Esophagus squamous epithelium (tissue), 4 donors: ENCODE measurements around a stretch of chr1.

- PRO-cap = no peak
- RAMPAGE, long total RNA, 4 experiments = no peak in any of the 4 experiments
Observed at GRCh38 chr1:28321897-28322784, 6.7 kb upstream of the MED18 start.

DNA sequence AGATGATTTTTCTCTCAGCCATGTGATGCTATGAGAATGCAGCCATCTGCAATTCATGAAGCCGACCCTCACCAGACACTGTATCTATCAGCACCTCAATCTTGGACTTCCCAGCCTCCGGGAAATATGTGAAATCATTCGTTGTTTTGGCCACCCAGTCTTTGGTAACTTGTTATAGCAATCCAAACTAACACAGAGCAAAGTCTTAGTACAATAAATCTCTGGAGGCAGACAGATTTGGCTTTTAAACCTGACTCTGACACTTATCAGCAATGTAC, 5.2 kb upstream of the MED18 start:
- PRO-cap = no peak
- RAMPAGE, long total RNA, 4 experiments = no peak in any of the 4 experiments

DNA sequence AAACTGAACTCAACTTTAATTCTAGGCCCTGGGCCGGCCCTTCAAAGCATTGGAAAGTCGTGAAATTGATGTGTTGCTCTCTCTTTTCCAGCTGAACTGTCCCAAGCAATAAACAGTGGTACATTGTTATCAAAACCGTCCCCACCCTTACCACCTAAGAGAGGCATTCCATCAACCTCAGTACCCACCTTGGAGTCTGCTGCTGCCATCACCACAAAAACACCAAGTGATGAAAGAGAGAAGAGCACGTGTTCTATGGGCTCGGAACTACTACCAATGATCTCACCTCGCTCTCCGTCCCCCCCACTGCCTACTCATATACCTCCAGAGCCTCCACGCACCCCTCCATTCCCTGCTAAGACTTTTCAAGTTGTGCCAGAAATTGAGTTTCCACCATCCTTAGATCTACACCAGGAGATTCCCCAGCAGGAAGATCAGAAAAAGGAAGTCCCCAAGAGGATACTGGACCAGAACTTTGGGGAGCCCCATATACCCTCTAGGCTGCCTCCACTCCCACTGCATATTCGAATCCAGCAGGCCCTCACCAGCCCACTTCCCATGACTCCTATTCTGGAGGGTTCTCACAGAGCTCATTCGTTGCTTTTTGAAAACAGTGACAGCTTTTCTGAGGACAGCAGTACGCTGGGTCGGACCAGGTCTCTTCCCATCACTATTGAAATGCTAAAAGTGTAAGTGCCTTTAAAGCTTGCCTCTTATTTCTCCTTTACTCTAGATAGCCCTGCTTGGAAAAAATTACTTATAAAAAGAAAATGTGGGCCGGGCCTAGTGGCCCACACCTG, 32.2 kb upstream of the RCC1 start:
- PRO-cap = no peak
- RAMPAGE, long total RNA, 4 experiments = no peak in any of the 4 experiments

DNA sequence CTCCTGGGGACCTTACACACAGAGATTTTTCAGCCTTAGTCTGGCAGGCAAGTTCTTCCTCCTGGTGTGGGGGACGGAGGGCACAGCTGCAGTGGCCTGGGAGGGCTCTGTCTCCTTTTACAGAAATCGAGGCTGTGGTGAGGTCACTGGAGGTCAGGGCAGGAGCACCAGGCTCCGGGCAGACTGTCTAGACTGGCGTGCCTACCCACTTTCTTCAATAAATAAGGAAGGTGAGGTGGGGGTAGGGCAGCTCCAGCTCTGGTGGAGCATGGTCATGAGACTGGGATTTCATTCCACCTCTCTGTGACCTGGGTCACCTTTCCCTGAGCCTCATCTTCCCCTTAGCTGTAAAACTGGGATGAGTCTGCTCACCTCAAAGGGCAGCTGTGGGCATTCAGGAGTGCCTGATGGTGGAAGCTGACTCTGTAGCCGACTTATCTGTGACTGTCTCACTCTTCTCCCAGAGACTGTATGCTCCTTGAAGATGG, 14.4 kb downstream of the RCC1 start:
- PRO-cap = no peak
- RAMPAGE, long total RNA, 4 experiments = no peak in any of the 4 experiments

DNA sequence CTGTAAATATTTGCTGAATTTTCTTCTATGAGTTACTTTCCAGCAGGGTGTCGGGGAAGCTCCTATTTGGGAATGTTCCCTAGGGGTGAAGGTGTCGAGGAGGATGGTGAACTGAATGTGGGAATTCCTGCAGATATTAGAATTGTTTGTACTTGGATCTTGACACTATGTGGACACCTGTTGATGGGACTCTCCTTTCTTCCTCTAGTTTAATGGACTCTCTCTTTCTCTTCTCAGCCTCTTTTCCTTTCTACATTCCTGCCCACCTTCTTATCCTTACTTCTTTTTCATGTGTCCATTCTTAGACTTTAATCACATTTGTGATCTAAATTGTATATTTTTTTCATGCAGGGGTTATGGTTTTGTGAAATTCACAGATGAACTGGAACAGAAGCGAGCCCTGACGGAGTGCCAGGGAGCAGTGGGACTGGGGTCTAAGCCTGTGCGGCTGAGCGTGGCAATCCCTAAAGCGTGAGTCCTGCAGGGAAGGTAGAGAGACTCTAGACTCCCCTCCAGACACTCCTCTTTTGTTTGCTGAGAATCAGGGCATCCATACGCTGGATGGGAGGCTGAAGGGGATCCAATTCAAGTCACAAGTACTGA, 14.2 kb downstream of the TRNAU1AP start:
- PRO-cap = no peak
- RAMPAGE, long total RNA, 4 experiments = no peak in any of the 4 experiments

DNA sequence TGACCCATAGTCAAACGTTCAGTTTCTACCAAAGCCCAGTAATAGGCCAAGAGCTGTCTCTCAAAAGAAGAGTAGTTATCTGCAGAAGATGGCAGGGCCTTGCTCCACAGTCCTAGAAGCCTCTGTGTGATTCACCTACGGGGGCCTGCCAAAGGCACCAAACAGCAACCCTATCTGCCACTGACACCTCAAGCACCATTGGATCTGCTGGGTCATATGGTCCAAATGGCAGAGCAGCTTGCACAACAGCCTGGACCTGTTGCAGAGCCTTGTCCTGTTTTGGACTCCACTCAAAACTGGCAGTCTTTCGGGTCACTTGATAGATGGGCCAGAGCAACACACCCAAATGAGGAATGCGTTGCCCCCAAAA, 12.7 kb upstream of the GMEB1 start:
- PRO-cap = no peak
- RAMPAGE, long total RNA, 4 experiments = no peak in any of the 4 experiments

DNA sequence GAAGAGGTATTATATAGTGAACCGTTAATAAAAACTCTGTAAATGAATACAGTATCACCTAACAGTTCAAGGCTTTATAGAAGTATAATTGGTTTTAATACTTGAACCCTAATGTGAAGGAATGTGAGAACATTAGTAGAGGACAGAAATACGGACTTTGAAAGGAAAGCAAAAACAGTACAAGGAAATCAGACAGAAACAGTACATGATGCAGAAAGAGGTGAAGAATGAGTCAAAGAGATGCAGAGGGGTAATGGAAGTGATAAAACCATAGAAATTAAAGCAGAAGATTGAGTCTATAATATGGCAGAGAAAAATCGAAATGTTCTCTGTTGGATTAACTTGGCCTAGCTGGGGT, 7.3 kb downstream of the YTHDF2 start:
- PRO-cap = no peak
- RAMPAGE, long total RNA, 4 experiments = no peak in any of the 4 experiments

DNA sequence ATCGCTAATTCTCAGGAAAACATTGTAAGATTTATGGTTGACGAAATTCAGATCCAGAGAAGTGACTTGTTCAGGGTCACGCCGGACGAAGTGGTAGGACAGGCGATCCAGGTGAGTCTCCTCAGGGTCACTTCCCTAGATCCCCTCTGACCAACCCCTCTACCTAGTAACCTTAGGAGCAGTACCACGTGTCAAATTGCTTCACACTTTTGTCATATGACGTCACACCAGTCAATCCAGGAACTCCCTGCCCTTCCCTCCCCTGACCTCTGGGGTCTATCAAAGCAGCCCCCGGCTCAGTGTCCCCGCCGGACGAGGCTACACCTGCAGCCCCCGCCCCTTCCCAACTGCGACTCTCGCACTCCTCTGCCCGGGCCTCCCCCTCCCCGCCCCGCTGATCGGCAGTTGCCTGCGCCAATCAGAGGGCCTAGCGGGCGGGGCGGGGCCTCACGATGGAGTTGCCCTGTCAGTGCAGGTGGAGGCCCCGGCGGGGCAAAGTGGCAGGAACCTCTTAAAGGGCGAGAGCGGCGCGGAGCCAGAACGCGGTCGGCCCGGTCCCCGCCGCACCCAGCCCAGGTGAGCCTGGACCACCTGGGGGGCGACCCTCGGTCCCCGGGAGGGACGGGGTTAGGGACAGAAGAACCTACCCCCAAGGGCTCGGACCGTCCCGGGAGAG, 27.6 kb upstream of the EPB41 start:
- PRO-cap = bidirectional peak, plus-strand start at position 538 of the sequence, minus-strand start at position 349 of the sequence
- RAMPAGE, long total RNA, 4 experiments = start-site peak on the plus strand in 4 of 4 experiments, centred at positions 503 to 514 of the sequence, 152 to 2,009 reads per replicate

DNA sequence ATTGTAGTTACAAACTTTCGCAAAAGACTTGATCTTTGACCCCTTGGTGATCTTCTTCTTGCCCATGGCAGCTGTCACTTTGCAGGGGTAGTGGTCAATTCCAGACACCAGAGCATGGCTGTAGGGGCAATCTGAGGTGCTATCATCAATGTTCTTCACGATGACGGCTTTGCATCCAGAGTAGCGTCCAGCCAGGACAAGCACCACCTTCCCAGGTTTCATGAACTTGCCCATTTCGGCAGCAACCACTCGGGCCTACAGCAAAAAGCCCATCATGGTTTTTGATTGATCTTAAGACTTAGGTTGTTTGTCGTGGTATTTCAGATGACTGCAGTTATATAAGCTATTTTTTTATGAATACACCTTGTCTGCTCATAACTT, 68.0 kb downstream of the EPB41 start:
- PRO-cap = unidirectional peak, minus-strand start at position 268 of the sequence
- RAMPAGE, long total RNA, 4 experiments = no peak in any of the 4 experiments

DNA sequence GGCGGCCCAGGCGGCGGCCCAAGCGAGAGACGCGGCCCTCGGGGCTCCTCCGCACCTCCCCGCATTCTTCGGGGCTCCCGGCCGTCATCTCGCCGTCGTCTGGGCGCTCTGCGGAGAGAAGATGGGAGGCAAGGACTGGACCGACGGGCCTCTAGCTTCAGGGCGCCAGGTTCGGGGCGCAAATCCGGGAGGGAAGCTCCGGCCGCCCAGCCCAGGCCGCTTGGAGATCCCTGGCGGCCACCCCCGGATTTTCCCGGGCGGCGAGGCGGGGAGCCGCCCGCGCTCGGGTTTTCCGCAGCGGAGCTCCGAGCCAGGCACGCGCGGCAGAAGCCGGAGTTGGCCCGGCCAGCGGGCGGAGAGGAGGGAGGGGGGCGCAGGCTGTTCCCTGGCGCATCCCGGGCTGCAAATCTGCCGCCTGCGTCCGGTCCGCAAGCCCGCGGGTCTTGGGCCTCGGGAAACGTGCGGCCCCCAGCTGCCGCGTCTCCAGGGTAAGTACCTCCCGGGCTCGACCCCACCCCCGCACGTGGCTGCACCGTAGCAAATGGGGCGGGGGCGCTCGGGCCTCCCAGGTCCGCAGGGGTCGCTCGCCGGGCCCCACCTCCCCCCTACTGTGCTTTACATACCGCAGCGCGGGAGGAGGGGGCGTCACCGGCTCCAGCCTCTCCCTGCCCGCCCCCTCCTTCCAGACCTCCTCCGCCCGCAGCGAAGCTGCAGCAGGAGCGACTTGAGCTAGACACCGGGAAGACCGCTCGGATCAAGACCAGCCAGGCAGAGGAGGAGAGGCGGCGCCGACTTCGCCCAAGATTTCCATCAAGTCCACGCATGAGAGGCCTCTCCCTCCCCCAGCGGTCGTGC, 1.7 kb downstream of the TMEM200B start:
- PRO-cap = no peak
- RAMPAGE, long total RNA, 4 experiments = no peak in any of the 4 experiments

GRCh38 chr1:29179482-29180555, 1.9 kb downstream of the SRSF4 start:
- PRO-cap = no peak
- RAMPAGE, long total RNA, 4 experiments = no peak in any of the 4 experiments

- PRO-cap = no peak
- RAMPAGE, long total RNA, 4 experiments = no peak in any of the 4 experiments
Observed at GRCh38 chr1:29202755-29203154, 21.1 kb upstream of the SRSF4 start.

- PRO-cap = no peak
- RAMPAGE, long total RNA, 4 experiments = no peak in any of the 4 experiments
Observed at GRCh38 chr1:29258697-29259248, 22.5 kb downstream of the PTPRU start.

DNA sequence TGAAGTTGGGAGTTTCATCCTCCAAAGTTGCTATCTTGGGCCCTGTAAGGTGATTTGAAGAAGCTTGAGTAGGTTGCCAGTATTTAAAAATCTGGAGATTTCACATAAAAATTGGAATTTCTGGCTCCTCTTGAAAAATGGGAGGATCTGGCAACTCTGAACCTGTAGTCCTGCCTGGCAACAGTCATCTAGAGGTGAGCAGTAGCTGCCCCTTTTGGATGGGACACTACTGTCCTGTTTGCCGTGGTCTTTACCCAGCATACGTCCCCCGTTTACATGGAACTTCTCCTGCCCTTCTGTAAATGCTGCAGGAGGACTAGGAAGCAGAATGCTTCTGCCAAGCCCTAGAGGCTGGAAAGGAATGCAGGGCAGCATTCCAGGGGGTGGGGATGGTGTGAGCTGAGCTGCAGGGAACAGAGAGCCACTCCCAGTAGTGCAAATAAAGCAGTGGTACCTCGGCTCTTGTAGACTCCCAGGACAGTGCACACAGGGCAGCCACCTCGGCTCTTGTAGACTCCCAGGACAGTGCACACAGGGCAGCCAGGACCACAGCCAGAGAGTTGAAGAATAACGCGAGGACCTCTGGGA, 35.3 kb downstream of the PTPRU start:
- PRO-cap = no peak
- RAMPAGE, long total RNA, 4 experiments = no peak in any of the 4 experiments

DNA sequence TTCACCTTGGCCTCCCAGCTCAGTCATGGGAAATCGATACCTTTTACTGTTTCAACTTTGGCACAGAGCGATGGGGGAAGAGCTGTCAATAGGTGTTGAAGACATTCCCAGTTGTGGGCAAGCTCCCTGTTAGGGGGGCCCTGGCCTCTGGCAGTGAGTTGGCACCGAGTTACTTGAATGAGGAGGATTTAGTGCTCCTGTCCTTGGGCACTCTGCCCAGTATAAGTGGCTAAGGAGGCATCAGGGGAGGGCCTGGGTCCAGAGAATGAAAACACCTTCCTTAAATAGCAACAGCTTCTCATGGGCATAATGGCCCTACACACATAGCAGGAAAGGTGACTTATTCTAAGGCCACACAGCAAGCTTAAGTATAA, 664.4 kb downstream of the PTPRU start:
- PRO-cap = no peak
- RAMPAGE, long total RNA, 4 experiments = no peak in any of the 4 experiments

GRCh38 chr1:29991062-29991730, 732.2 kb downstream of the MATN1 start:
- PRO-cap = no peak
- RAMPAGE, long total RNA, 4 experiments = no peak in any of the 4 experiments

GRCh38 chr1:30527322-30528248, 195.8 kb downstream of the MATN1 start:
- PRO-cap = no peak
- RAMPAGE, long total RNA, 4 experiments = no peak in any of the 4 experiments

- PRO-cap = no peak
- RAMPAGE, long total RNA, 4 experiments = no peak in any of the 4 experiments
Observed at GRCh38 chr1:30675508-30676089, 47.8 kb downstream of the MATN1 start.

- PRO-cap = bidirectional peak, plus-strand start at chr1:30685624, minus-strand start at chr1:30685331
- RAMPAGE, long total RNA, 4 experiments = no peak in any of the 4 experiments
Observed at GRCh38 chr1:30685097-30686100, 38.0 kb downstream of the MATN1 start.

DNA sequence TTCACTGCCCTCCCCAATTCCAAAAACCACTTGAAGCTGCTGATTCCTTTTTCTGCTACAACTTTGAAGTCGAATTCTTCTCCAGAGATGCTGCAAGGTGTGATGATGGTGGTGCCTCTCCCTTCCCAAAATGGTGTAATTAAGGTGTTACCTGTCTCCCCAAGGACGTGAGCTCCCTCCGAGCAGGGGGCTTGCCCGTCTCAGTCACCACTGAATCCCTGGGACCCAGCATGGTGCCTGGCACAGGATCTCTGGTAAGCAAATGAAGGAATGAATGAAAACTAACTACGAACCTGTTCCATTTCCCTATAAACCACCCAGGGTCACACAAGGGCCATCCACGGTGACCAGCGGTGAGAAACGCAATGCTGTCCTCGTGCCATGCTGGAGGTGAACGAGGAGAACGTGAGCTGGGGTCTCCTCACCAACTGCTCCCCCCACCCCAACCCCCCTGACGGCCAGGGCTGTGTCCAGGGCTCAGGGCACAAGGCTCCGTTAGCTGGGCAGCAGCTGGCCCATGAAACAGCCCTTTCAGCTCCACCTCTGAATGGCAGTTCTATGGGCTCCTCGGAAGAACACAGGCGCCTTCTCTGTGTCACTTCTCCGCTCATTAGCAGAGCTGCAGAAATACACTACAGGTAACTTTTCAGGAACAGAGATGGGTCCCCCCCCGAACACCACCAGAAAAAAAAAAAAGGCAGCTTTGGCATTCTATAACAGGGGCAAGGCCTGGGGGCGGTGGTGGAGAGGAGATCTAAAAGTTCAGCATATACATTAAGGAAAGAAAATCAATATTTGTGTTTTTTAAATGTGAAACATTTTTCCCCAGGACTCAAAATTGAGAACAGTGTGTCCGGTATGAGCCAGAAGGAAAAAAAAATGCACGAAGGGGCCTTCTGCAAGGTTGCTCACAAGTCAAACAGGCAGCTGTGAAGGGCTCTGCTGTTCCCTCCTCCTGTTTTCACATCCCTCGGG, 2.3 kb upstream of the MATN1 start:
- PRO-cap = no peak
- RAMPAGE, long total RNA, 4 experiments = no peak in any of the 4 experiments